Pericardium (tissue), 1 donor: ENCODE measurements around a stretch of chr2.

DNA sequence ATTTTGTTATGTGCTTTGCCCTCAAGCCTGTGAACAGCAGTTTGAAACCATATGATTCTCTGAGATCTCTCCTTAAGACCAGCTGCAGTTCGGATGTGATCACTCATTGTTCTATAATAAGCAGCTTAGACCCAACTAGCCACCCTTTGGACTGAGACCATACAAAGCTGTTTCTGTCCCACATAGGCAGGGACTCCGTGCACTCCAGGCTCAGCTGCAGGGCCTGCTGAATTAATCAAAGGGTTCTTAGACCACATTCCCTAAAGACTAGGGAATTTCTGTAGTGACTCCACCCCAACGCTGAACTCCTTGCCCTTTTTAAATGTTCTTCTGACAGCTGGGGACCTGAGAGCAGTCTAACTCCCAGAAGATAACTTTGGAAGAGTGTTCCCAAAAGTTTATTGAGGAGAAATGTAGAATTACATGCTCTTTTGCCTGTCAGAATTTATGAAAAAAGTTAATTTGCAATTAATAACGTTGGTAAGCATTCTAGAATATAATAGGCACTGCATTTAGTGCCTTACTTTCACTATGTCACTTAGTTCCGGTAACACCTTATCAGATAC, 42.2 kb downstream of the GULP1 start:
- RRBS, result no CpG with 5 or more reads among the region's 5 CpGs

GRCh38 chr2:188406191-188406948, 114.7 kb downstream of the GULP1 start:
- RRBS, result no CpG with 5 or more reads among the region's 1 CpG

- RRBS, result no CpG with 5 or more reads among the region's 1 CpG
These were observed 82.9 kb upstream of the COL3A1 start for GRCh38 chr2:188891422-188891621.

DNA sequence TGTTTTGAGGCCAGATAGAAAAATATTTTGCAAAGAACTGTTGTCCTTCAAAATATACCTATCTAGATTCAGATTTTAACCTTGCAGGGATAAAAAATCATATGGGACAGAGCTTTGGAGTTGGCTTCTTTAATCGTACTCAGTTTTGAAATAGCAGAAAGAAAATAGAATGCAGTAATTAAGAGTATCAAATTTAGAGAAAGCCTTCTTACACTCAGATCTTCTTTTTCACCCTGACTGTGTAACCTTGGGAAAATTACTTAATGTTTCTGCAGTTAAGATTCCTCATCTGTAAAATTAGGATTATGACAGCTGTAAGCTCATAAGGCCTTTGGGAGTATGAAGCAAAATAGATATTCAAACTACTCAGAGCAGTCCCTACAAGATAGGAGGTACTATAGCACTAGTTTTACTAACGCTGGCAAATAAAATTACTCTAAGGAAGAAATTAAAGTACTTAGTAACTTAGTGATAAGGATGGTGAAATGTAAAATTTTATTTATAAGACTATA, 5.5 kb downstream of the COL3A1 start:
- RRBS, result no CpG with 5 or more reads among the region's 2 CpGs

DNA sequence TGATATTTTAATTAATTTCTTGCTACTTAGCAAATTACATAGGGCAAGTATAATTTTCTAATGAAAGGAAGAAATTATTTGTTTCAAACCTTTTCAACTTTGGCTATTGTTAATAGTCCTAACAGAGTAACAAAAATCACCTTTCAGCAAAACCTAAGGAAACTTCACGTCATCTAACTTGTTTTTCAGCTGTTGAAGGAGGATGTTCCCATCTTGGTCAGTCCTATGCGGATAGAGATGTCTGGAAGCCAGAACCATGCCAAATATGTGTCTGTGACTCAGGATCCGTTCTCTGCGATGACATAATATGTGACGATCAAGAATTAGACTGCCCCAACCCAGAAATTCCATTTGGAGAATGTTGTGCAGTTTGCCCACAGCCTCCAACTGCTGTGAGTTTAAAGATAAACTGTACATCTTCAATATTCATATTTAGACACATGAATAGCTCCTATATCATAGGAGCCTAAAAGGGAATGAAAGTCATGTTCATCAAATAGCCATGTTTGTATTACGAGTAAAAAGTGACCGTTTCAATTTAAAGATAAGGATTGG, 10.5 kb downstream of the COL3A1 start:
- RRBS, result no CpG with 5 or more reads among the region's 7 CpGs

DNA sequence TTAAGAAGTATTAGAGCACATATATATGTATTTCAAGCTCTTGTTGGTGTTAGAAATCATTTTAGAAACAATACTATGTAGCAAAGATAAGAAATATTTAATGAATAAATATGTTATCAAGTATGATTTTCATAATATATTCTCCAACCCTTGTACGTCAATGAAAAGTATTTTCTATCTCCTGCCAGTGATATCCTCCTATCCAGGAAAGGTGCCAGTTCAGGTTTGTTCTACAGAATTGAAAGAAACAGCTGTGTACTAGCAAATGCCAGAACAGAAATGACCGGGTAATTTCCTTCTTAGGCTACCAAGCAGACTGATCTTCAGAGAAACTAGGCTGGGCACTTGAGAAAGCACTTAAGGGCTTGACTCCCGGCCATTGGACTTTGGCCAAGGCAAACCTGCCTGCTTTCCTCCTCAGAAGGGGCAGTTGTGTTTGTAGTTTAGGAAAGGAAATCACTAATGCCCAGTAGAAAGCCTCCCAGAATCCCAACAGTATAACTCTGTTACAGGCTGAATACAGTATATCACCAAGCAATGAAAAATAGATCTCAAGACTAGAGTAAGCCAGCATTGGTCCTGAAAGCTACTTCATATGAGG, 42.9 kb upstream of the COL5A2 start:
- RRBS, result 8% methylated on average over 2 of the region's 3 CpGs

DNA sequence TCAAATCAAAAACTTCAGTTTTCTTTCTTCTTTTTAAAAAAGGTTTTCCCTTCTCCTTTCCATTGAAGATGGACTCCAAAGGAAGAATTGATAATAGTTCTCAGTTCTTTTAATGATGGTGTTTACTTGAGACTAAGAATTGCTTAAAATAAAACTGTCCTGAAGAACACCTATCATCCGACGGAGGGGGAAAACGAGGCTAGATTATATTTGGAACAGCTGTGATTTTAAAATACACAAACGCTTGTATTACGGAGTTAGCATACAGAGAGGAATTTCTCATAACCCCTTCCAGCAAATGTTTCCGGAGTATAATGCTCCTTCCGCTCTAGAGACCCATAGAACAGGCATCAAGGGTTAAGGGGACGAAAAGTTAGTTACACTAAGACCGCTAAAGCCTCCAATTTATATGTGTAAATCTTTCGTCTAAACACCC, 888 bp downstream of the ORMDL1 start:
- RRBS, result no CpG with 5 or more reads among the region's 10 CpGs

GRCh38 chr2:189857061-189857479, 72.8 kb downstream of the PMS1 start:
- RRBS, result no CpG with 5 or more reads among the region's 1 CpG

DNA sequence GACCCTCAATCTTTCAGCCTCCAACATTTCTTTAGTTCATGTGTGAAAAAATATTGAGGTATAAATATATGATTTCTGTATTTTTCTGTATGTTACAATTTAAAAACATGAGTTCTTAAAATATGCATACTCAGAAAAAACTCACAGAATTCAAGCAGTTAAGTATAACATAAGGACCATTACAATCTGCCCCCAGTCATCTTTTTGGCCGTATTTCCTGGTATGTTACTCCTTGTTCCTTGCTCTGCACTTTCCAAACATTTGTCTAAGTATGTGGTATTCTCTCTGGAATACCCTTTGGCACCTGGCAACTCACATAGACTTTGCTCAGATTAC, 54.7 kb downstream of the C2orf88 start:
- RRBS, result no CpG with 5 or more reads among the region's 1 CpG

GRCh38 chr2:190408524-190409308, 561 bp downstream of the MFSD6 start:
- RRBS, result 1% methylated on average over 24 of the region's 56 CpGs

GRCh38 chr2:190468657-190469173, 60.6 kb downstream of the MFSD6 start:
- RRBS, result no CpG with 5 or more reads among the region's 4 CpGs

- RRBS, result no CpG with 5 or more reads among the region's 2 CpGs
These were observed 3.2 kb upstream of the NEMP2 start for GRCh38 chr2:190537671-190538202.

DNA sequence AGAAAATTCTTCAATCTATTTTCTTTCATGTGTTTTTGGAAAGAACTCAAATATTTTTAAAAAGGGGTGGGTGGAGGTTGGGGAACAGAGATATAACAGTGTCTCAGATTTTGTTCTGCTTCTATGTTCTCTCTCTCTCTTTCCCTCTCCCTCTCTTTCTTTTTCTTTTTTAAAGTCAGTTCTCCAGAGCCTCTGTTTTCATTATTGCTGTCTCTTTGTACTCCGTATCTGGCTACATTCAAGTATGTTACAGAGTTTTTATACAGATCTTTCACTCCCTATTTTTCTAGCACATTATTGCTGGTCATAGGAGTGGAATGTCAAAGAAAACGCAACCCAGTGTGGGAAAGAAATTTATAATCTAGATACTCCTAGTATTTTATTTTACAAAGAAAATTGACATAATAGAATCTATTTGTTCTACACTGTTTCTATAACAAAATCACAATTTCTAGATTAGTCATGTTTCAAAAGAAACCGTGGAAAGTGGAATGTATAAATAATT, 11.2 kb upstream of the NEMP2 start:
- RRBS, result no CpG with 5 or more reads among the region's 3 CpGs

DNA sequence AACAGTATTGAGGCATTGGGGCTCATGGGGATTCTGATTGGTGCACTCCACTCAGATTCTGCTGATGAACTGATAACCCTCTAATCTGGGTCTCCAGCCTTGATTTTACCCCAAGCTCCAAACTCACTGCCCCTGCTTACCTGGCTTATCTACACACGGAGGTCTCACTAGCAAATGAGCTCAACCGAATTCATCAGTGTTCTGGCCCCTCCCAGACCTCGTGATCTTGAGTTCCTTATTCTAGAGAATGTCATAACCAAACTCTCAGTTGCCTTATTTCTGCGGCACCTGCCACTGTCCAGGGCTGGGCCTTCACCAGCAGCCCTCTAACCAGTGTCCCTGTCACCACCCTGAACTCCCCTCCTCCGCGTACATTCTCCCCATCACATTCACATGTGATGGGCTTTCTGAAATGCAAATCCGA, 30.9 kb downstream of the NAB1 start:
- RRBS, result no CpG with 5 or more reads among the region's 7 CpGs

- RRBS, result no CpG with 5 or more reads among the region's 10 CpGs
These were observed 12.9 kb downstream of the GLS start for GRCh38 chr2:190893469-190893926.

- RRBS, result no CpG with 5 or more reads among the region's 7 CpGs
These were observed 14.9 kb downstream of the GLS start for GRCh38 chr2:190895195-190896151.

DNA sequence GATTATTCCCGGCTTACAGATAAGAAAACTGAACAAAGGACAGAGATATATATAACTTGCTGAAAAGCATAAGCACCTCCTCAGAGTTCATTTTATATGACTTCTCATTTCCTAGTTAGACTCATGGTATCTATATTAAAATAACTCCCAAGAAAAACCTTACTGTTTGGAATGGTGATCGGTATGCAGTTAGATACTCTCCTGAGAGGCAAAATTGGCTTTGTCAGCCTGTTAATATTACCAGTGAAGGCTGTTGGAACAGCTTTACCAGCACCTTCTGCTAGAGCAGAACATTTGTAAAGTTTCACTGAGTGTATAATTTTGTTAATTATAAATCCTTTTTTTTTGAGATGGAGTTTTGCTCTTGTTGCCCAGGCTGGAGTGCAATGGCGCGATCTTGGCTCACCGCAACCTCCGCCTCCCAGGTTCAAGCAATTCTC, 17.7 kb downstream of the GLS start:
- RRBS, result no CpG with 5 or more reads among the region's 6 CpGs

- RRBS, result no CpG with 5 or more reads among the region's 5 CpGs
These were observed 50.9 kb downstream of the GLS start for GRCh38 chr2:190931443-190932019.

GRCh38 chr2:190934858-190935442, 54.3 kb downstream of the GLS start:
- RRBS, result no CpG with 5 or more reads among the region's 2 CpGs